Temporal lobe (tissue), 2 donors: ENCODE data around the gene CCNDBP1.

DNA sequence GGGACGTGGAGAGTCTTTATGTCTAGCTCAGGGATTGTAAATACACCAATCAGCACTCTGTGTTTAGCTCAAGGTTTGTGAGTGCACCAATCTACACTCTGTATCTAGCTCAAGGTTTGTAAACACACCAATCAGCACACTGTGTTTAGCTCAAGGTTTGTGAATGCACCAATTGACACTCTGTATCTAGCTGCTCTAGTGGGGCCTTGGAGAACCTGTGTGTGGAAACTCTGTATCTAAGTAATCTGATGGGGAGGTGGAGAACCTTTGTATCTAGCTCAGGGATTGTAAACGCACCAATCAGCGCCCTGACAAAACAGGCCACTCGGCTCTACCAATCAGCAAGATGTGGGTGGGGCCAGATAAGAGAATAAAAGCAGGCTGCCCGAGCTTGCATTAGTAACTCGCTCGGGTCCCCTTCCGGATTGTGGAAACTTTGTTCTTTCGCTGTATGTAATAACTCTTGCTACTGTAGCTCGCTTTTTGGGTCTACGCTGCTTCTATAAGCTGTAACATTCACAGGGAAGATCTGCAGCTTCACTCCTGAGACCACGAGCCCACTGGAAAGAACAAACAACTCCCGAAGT lies 8.9 kb downstream of the CHAC1 start:
- RAMPAGE, long total RNA = no peak

DNA sequence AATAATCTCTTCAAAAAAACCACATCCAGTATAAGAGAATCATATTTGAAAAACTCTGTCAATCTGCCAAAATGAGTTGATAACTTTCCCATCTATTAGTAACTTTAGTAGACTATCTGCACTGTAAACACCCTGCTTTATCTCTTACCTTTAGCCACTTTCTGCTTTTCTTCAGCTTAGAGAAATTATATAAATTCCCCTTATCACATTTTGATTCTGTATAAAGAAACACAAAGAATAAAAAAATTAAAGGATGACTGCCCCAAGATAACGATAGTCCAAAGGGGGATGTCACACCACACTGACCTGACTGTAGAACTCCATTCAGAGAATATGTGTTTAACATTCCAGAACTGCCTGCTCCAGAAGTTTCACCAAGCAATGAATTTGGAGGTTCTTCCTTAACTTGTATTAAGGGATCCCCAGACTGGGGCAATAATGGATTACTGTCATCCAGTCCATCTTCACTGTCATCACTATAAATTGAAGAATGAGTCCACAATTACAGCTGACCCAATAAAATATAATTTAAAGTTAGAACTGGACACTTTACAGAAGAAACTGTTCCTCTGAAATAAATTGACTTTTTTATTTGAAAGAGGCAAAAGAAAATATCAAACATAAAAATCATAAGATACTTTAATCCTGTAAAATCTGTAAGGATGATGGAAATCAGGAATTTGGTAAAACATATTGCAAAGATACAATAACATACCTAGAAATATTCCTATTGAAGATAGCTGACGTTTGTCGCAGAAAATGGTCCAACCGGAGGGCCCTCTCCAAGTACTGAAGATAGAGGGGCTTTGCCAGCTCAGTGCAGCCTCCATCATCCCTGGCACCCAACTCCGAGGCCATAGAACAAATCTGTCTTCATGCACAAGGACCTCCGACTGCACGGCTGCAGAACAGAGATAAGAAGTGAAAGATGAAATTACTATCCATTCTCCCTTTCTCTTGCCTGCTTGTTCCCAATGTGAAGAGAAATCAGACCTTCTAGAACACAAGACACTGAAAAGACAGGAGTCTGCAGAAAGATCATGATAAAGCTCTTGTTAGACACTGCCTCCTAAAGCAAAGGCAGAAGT lies 20.3 kb downstream of the INO80 start:
- RAMPAGE, long total RNA = no peak

GRCh38 chr15:41443323-41443660 lies 26.4 kb downstream of the RTF1 start:
- RAMPAGE, long total RNA = no peak

- RAMPAGE, long total RNA = no peak
Measured at GRCh38 chr15:41457624-41458076, 36.0 kb upstream of the ITPKA start.

DNA sequence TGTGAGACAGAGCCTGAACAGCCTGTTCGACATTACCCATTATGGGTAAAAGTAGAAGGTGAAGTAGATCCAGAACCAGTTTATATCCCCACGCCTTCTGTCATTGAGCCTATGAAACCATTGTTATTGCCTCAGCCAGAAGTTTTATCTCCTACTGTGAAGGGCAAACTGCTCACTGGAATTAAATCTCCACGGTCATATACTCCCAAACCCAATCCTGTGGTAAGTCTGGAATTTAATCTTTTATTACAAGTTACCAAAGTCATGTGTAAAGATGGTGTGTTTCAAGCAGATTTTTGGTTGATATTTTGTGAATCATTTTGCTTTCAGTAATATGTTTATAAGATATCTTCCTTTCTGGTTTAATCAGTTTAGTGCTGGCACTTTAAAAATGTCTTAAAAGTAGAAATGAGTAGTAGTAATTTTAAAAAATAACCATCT lies 47.1 kb upstream of the MAPKBP1 start:
- RAMPAGE, long total RNA = no peak

GRCh38 chr15:41806309-41807053 lies 21.4 kb upstream of the JMJD7 start:
- RAMPAGE, long total RNA = no peak

DNA sequence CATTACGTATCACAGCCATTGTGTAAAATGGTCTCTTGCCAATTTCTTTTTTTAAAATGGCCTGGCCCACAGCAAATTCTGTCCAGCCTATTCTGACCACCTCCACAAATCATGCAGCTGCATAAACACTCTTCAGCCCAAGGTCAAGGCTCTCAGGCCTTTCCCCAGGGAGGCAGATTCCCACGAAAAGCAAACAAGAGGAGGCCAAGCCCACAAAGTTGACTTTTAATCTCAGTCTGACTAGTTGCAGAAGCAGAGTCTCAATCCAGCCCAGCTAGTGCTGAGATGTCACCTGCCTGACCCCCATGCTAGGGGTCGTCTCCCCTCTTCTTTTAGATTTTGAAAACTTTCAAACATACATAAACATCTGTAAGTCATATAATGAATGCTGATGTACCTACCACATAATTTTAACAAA lies 26.4 kb upstream of the SPTBN5 start:
- RAMPAGE, long total RNA = no peak

DNA sequence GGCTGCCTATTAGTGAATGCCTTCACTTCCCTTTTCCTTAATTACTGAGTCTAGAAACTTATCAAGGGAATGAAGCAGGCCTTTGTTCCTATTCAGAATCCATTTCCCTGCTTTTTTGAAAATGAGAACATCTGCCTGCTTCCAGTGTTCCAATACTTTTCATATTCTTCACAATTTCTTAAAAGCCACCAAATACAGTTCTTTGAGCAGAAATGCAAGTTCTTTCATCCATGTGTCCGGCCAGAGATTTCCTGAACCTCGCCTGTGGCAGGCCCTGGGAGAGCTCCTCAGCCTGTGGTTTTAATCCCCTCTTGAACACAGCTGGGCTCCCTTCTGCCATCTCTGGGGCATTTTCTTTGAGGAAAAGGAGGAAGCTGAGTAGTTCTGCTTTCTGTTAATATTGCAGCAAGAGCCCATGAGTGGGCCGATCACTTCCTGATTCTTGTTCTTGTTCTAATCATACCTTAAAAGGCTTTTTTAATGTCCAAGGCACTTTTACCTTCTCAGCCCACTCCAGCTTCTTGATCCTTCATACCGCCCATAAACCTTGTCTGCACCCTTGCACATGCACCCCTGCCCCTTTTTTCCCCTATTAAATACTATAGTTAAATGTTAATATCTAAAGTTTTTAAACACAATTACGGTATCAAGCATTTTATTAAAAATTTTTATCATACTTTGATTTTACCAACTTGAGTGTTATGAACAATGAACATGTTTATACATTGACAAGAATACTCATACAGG lies 4.5 kb downstream of the EHD4 start:
- RAMPAGE, long total RNA = no peak

GRCh38 chr15:42057917-42058245 lies 36.5 kb downstream of the PLA2G4D start:
- RAMPAGE, long total RNA = no peak

- RAMPAGE, long total RNA = no peak
Measured at GRCh38 chr15:42250617-42251459, 22.2 kb upstream of the GANC start.

DNA sequence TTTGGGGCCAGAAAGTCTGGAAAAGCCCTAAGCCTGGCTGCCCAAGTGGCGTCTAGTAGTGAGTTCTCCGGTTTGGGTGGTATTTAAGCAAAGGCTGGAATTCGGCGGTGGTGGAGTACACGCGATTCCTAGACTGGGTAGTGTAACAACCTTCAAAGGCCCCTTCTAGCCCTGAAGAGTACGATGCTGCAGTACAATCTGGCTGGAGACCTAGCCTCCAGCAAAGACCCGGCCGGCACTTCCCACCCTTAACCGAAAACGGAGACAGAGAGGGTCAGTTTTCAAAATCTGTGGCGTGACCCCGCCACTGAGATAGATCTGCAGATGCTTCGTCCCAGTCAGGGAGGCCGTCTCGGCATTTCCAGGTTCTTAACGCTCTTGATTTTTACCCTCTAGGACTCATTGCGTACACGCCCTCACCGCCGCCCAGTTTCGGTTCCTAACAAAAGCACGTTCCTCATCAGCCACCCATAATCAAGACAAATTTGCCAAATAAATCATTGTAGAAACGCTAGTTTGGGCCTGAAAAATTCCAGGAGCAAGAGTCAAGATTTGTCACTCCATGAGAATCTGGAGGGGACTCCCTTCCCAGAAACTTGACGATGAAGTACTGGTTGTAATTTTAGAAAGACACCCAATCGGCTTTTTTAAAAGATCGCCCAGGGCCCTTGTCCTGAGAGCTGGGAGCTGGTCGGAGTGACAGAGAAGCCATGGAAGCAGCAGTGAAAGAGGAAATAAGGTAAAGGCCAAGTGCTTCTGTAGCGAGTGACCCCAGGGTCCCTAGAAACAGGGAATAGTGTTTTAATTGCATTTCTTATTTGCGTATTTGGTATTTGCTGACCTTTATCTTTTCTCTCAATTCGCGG lies 772 bp upstream of the TMEM87A start:
- RAMPAGE, long total RNA = no peak

- RAMPAGE, long total RNA = no peak
Measured at GRCh38 chr15:42404509-42405344, 45.4 kb downstream of the CAPN3 start.

GRCh38 chr15:42439244-42439758 lies 51.6 kb downstream of the ZNF106 start:
- RAMPAGE, long total RNA = no peak

DNA sequence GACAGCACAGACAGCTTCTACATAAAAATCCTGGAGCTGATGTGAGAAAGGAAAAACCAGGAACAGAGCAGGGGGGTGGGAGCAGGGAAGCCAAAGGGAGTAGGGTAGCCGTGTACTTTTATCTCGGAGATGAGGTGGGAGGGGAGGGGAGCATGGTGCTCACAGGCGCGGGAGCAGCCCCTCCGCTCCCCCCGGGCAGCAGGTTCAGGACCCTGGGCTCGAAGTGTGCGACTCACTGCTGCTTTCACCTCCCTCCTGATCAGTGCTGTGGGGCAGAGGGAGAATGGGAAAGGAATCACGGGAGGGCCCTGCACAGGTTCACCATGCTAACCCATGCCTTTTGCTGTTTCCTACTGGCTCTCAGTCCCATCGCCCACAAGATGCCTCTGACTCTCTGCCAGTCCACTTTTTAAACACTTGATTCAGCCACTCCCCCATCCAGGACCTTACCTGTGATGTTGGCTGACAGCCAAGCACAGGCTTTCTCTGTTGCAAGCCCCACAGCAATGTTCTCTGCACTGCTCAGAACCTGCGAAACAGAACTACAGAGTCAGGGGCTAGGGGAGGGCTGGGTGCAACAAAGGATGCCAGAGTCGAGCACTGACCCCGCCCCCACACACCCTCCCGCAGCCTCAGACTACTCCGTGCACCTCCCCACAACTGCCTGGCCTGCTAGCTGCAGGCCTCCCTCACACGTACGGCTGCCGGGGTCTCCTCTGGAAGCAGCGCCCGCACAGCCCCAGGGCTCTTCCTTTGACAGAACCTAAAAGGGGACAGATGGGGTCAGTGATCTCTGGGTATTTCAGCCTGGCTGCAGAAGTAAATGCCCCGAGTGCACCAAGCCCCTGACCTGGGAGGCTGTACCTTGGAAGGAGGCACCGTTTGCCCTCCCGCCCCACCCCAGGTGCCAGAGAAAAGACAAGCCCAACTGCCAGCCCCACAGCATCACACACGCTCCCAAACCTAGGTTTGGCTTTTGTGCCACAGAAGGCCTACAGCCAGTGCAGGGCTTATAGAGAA lies 9.1 kb downstream of the CDAN1 start:
- RAMPAGE, long total RNA = no peak

DNA sequence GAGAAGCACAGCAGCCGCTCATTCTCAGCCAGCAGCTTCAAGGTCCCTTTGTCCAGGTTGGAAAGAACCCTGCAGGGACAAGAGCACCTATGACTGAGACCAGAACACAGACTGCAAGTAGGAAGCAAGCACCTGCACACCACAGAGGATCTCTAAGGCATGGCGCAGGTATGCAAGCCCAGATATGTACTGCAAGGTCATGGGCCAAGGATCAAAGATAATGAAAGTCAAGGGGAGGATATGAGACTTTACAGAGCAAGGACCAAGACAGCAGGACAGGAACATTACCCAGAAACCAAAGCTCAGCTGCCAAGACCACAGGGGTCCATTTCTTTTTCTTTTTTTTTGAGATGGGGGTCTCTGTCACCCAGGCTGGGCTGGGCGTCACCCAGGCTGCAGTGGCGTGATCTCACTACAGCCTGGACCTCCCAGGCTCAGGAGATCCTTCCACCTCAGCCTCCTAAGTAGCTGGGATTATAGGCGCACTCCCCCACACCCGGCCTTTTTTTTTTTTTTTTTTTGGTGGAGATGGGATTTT lies 2.6 kb downstream of the CDAN1 start:
- RAMPAGE, long total RNA = no peak

- RAMPAGE, long total RNA = no peak
Measured at GRCh38 chr15:42745537-42746284, 8.8 kb upstream of the CDAN1 start.

DNA sequence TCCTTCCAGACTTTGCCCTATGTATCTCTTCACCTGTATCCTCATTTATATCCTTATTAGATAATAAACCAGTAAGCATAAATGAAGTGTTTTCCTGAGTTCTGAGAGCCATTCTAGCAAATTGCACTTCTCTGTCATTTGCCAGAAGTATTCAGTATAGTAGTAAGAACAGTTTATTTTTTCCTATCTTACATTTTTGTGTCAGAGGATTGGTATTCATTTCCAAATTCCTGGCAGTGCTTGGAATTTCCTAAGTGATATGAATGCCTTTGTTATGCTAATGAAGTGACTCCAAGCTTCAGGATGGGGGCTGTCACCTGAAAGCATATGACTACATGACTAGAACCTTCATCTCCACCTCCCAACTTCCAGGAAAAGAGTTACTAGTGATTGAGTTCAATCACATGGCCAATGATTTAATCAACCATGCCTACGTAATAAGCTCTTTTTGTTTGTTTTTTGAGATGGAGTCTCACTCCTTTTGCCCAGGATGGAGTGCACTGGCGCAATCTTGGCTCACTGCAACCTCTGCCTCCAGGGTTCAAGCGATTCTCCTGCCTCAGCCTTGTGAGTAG lies 30.1 kb downstream of the TTBK2 start:
- RAMPAGE, long total RNA = no peak

DNA sequence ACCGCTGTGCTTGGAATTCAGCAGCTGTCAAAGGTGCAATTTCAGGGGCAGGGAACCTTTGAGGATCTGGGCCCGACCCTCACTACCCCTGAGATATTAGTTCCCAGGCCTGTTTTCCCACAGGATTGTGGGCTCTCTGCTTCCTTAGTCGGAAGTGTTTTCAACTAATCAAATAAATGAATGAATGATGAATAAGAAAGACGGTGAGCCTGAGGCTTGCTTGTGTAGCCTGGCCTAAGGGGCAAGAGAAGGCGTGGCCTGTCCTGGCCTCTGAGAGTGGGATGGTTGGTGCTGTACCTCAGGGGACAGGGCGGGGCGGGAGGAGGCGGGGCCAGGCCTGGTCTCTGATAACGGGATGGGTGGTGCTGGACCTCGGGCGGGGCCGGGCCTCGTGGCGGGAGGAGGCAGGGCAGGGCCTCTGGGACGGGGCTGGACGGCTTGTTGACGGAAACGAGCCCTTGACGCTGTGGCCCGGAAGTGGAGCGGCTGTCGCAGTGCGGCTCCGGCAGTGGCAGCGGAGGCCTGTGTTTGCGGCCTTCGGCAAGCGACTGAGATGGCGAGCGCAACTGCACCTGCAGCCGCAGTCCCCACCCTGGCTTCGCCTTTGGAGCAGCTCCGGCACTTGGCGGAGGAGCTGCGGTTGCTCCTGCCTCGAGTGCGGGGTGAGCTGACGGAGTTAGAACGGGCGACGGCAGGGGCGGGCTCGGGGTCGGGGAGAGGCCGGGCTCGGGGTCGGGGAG lies at the start of gene CCNDBP1:
CCNDBP1 (plus strand) TSS at position 458 of the 740 bp plus-strand sequence.
- RAMPAGE, long total RNA = no peak

GRCh38 chr15:43191210-43191939 lies 6.2 kb downstream of the CCNDBP1 start:
- RAMPAGE, long total RNA = no peak

GRCh38 chr15:43238163-43238530 lies 17.3 kb upstream of the EPB42 start:
- RAMPAGE, long total RNA = no peak